Bronchus (tissue), 1 donor: ENCODE measurements around a stretch of chr18.

DNA sequence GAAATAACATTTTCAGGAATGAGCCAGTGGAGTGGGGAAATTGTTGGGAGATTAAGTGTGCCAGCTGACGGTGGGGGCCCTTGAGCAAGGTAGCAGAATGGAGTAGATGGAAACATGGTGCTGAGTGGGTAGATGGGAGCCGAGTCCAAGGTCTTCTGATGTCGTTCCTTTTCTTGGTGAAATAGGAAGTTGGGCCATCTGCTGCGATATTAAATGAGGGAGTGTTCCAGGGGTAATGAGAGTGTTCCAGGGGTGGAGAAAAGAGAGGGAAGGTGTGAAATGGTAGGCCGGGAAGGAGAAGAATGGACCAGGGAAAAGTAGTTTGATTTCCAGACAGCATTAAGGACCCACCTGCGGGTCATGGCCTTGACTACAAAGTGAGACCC lies 13.2 kb downstream of the SOCS6 start:
- PRO-cap: no peak

- PRO-cap: no peak
These were observed 89.6 kb downstream of the SOCS6 start for GRCh38 chr18:70378306-70378909.

DNA sequence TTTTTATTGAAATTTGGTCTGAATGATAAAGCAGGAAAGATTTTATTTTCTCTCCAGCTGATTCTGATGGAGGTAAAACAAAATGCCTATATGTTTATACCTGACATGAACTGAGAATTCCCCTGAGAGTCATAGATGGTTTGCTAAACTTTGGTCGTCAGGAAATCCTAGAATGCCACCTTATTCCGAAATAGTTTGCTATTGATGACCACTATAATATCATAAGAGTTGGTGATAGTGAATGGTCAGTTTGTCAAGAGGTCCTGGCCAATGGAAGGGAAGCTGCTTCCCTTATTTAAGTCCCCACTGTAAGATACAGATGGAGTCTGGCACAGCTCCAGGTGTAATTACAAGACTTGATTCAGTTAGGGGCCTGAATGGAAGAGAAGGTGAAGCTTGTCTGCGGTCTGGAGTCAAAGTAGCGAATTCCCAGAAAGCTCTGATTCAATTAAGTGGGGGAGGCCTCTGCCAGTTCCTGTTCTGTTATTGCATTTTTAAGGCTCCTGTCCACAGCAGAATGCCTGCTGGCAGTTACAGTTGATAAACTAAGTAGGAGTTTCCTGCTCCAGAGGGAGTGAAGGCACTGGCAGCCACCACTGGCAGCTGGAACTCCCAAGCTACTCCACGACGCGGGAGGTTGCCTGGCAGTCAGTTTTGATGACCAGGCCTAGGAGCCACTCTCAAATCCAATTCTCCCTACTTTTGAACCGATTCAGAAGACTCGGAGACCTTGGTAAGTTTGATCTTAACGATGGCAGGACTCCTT lies 181.0 kb downstream of the SOCS6 start:
- PRO-cap: no peak

DNA sequence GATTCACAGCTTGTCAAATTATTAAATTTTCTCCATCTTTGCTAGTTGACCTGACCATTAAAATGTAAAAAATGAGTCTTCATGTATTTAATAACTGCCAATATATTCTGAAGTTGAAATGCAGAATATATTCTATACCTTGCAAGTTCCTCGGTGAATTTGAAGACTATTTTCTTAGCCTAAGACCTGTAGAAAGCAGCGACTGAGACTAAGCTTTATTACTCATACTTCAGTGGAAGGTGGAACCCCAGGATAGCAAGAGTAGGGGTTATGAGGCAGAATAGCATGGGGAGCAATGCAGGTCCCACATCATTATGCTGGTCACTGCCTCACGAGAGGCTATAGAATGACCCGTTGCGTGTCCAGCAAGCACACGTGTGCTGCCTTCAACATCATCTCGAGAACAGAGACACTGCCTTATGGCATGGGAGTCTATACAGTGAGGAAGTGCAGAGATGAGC lies 135.6 kb upstream of the NETO1 start:
- PRO-cap: no peak

DNA sequence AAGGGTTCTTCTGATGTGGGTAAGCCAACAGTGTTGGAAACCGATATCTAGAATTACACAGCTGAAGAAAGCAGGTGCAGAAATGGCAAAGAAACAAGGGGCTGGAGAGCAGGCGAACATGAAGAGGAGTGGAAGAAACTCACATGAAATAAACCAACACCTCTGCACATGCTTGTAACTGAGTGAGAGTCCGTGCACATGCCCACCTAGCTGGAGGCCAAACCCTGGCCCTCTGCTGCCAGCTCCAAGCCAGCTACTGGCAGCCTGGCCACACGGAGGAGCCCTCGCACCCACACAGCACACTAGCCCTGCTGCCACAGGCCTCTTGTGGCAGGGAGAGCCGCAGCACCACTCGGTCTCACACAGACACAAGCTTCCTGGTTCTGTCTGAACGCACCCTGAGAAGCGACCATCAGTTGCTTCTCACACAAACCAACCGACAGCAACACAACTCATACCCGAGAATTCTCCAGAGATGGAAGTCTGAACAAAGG lies 65.2 kb downstream of the FBXO15 start:
- PRO-cap: no peak

GRCh38 chr18:74228729-74229374 lies 62.9 kb downstream of the CYB5A start:
- PRO-cap: no peak

DNA sequence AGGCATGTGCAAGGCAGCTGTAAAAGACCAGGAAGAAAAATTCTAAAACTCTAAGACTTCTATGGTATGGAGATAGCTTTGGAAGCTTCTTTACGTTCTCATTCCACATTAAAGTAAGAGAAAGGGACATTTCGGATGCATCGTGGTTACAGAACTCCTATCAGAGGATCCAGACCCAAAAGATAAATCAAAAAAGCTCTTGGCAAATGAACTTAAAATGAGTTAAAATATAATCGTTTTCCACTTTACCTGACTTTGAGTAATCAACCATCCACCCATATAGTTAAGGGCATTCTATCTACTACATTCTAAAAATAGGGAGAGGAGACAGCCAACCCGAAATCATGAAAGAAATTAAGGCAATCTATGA lies 50.2 kb downstream of the CYB5A start:
- PRO-cap: no peak

GRCh38 chr18:74242302-74243111 lies 49.3 kb downstream of the CYB5A start:
- PRO-cap: no peak

DNA sequence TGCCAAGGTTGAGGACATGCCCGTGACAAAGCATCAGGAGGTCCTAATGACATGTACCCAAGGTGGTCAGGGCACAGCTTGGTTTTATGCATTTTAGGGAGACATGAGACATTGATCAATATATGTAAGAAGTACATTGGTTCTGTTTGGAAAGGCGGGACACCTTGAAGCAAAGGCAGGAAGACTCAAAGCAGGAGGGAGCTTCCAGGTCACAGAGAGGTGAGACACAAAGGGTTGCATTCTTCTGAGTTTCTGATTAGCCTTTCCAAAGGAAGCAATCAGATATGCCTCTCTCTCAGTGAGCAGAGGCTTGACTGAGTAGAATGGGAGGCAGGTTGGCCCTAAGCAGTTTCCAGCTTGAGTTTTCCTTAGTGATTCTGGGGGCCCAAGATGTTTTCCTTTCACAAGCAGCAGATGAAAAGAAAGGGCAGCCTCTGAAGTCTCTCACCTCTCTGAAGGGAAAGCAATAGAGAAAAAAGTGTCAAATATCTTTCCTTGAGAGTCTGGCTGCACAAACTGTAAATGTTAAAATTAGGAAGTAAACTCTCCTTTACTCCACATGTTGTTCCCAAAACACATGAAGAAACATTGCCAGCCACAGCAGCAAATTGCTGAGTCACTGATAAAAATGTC lies 40.4 kb downstream of the CYB5A start:
- PRO-cap: no peak

GRCh38 chr18:74316822-74317281 lies 1.2 kb downstream of the C18orf63 start:
- PRO-cap: no peak

- PRO-cap: no peak
These were observed 16.9 kb upstream of the CNDP1 start for GRCh38 chr18:74517264-74517889.

GRCh38 chr18:74796942-74797816 lies 199.5 kb downstream of the ZNF407 start:
- PRO-cap: no peak

GRCh38 chr18:74927599-74928476 lies 281.1 kb downstream of the PTGR3 start:
- PRO-cap: no peak

- PRO-cap: no peak
These were observed 182.0 kb downstream of the PTGR3 start for GRCh38 chr18:75026895-75027383.

DNA sequence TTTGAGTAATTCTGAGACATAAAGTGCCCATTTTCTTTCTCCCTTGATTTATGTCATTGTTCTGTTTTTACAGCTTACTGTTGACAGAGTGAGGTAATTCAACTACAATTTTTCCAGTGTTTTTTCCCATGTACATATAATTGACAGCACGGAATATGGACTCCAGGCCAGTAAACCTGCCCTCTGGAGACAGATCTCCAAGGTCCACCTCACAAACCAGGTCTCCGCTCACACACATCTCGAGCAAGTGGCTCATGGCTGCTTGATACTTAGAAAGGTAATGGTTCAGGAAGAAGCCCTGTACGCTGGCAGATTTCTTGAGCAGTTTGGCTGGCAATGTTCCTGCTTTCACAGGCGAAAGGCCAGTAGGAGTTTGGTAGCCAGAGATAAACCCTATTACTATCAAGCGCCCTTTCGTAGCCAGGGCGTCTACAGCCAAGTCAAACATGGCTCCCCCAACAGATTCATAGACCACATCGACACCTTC lies 7.5 kb downstream of the PTGR3 start:
- PRO-cap: no peak

GRCh38 chr18:75204678-75205349 lies 4.1 kb downstream of the PTGR3 start:
- PRO-cap: no peak

DNA sequence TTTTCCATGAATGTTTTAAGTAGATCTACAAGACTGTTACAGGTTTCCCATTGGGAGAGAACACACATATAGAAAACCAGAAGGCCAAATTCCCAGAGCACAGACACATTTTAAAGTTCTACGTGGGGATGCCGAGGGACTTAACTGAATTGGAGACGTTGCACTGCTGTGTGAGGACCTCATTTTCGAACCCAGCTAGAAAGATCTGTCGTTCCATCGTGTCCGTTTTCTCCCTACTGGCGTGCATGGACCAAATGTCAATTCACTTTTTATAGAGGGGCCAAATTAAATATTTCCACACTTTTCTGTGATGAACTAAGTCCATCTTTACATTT lies 737 bp upstream of the TSHZ1 start:
- PRO-cap: no peak

GRCh38 chr18:75246759-75247557 lies 36.4 kb downstream of the TSHZ1 start:
- PRO-cap: no peak

GRCh38 chr18:75407240-75407805 lies 20.2 kb downstream of the SMIM21 start:
- PRO-cap: no peak

DNA sequence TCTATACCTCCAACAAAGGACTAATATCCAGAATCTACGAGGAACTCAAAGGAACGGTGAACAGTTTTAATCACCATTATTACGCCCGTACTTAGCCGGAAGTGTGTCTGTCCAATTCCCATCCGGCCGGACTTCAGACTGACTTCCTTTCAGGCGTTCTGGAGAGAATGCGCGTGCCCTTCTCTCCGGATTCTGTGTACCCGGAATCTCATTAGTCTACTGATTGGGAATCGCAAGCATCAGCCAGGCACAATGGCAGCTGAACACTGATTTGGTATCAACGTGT lies 239.9 kb downstream of the ZNF516 start:
- PRO-cap: no peak